Metanephros (tissue), 2 donors: ENCODE data around the gene SLC25A15.

GRCh38 chr13:39448871-39449416 is 154.0 kb downstream of the LHFPL6 start:
- RAMPAGE, long total RNA: no peak

- RAMPAGE, long total RNA: no peak
Measured at GRCh38 chr13:39601956-39603039, 695 bp downstream of the LHFPL6 start.

GRCh38 chr13:39894464-39895138 is 239.1 kb downstream of the COG6 start:
- RAMPAGE, long total RNA: no peak

- RAMPAGE, long total RNA: no peak
Measured at GRCh38 chr13:39913886-39914373, 258.5 kb downstream of the COG6 start.

DNA sequence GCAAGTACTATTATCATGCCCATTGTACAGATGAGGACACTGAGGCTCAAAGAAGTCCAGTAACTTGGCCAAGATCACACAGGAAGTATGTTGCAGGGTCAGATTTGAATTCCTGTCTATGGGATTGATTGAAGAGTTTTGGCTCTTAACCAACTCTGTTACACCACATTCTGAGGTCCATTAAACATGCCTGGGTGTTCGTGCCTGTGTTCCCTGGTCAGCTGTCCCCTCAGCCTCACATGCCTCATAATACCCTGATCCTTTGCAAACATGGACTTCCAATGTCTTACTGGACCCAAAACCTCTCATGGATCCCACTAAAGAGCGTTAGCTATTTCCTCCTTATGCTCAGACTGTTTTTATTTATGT is 319.7 kb downstream of the FOXO1 start:
- RAMPAGE, long total RNA: no peak

DNA sequence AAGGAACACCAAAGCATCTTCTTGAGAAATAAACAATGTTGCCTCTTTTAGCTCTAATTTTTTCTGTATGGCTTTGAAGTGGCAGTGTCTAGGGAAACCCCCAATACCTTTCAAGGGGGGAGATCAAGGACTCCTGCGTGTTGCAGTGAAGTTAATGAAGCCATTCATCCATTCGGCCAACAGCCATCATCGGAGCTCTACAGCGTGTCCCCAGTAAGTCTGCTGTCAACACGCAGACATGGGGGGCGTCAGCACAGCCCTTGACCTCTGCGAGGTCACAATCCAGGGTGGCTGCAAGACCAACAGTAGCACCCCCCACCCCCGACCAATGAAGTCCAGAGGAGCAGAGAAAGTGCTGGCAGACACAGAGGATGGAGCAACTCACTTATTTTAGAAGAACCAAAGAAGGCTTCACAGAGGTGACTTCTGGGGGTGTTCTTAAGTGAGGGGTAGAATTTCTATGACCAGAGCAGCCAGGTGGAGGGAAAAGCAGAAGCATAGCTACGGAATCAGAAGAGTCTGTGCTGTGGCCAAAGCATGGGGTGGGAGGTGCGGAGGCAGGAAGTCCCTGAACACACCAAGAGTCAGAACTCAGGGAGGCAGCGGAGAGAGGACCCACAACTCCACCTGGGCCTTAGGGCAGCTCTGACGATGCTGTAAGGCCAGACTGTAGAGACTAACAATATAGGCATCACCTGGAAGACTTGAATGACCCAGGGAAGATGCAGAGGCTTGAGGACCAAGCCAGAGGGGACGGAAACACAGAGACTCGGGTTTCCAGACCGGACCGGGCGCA is 185.4 kb downstream of the FOXO1 start:
- RAMPAGE, long total RNA: no peak

- RAMPAGE, long total RNA: no peak
Measured at GRCh38 chr13:40536636-40537273, 129.7 kb downstream of the FOXO1 start.

GRCh38 chr13:40559311-40560562 is 106.7 kb downstream of the FOXO1 start:
- RAMPAGE, long total RNA: no peak

- RAMPAGE, long total RNA: no peak
Measured at GRCh38 chr13:40581039-40582060, 85.1 kb downstream of the FOXO1 start.

- RAMPAGE, long total RNA: no peak
Measured at GRCh38 chr13:40643595-40644217, 22.7 kb downstream of the FOXO1 start.

- RAMPAGE, long total RNA: no peak
Measured at GRCh38 chr13:40653112-40653706, 13.2 kb downstream of the FOXO1 start.

DNA sequence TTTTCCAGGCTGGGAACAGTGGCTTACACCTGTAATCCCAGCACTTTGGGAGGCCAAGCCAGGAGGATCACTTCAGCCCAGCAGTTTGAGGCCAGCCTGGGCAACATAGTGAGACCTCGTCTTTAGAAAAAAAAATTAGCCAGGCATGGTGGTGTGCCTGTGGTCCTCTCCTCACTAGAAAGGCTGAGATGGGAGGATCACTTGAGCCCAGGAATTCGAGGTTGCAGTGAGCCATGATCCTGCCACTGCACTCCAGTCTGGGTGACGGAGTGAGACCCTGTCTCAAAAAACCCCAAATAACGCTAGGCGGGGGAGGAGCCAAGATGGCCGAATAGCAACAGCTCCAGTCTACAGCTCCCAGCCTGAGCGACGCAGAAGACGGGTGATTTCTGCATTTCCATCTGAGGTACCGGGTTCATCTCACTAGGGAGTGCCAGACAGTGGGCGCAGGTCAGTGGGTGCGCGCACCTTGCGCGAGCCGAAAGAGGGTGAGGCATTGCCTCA is 36.3 kb downstream of the MRPS31 start:
- RAMPAGE, long total RNA: no peak

DNA sequence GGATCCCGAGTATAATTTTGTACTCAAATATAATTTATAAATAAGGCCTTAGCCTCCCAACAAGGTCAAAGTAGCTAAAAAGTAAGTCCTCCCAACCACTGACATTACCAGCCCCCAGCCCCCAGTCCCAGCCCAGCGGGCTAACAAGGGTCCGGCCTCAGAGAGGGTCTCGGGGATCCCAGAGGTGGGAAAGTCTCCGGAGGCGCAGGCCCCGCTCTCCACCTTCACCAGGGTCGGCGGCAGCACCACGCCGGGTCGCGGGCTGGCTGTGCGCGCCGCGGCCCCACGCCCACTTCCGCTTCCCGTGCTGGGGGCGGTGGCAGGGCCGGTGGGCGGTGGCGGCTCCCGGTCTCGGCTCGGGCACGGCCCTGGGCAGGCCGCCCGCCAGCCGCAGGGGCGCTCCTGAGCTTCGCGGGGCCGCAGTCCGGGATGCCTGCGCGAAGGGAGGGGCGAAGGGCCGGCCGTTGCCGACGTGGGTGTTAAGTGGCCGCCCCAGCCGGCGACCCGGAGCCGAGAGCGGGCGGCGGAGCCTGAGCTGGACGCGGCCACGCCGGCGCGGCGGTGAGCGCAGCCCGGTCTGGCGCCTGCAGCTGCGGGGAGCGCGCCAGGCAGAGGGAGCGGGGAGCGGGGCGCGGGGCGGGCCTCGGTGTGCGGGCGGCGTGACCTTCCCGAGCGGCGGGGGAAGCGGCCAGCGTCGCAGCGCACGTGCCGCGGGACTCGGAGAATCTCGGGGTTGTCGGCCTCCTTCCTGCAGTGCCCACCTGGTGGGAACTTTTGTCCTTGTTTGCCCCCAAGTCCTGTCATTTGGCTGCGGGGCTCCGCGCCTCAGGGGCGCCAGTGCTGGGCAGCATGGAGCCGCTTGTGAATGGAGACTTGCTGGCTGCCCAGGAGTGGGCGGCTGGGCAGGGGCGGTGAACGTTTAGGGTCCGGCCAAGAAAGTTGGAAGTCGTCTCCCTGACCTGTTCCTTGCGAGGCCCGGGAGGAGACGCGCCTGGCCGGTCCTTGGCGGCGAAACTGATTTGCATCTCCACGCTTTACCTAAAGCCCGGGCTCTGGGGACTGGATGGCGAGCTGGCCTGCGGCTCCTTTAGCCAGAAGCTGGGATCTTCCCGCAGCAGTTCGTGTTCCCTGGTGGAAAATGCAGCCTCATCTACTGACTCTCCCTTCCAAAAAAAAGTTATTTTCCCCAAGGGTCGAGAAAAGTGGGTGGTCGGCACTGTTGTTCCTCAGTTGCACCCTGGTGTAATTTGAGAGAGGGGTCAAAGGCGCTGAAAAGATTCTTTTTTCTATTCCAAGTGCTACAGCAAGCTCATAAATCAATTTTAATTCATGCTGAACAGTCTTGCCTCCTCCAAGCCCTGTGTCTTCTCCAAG is at the start of gene SLC25A15:
Gene SLC25A15 (plus strand): TSS at position 509 of the 1,374 bp plus-strand sequence.
- RAMPAGE, long total RNA: no peak

DNA sequence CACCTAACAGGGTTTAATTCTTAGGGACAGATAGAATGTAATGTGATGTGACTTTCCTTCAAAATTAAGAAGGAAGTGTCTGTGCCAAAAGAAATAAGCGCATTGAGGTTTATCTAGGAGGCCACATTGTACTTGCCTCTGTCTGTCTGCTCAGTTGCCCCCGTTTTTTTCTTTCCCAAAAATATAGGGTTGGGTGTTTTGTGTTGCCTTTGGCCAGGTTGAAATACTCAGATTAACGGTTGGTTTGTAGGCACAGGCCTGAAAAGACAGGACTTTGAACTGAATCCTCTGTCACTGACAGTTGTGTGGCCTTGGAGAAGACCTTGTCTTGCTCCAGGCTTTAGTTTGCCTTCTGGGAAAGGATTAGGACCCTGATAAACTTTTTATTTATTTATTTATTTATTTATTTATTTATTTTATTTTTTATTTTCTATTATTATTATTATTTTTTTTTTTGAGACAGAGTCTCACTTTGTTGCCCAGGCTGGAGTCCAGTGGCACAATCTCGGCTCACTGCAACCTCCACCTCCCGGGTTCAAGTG is 1.6 kb downstream of the SLC25A15 start:
- RAMPAGE, long total RNA: no peak

DNA sequence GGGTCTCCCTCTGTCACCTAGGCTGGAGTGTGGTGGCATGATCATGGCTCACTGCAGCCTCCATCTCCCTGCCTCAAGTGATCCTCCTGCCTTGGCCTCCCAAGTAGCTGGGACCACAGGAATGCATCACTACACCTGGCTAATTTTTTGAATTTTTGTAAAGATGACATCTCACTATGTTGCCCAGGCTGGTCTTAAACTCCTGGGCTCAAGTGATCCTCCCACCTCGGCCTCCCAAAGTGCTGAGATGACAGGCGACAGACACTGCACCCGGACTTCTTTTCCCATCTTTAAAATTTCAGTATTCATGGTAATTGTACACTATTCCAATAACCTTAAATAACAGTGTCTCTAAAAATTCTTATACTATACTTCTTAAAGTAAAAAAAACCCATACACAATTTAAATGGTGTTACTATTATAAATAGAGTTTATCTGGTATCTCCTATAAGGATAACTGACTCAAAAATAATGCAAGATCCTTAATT is 89.1 kb downstream of the ELF1 start:
- RAMPAGE, long total RNA: no peak

GRCh38 chr13:40952511-40953053 is 66.5 kb downstream of the ELF1 start:
- RAMPAGE, long total RNA: no peak

DNA sequence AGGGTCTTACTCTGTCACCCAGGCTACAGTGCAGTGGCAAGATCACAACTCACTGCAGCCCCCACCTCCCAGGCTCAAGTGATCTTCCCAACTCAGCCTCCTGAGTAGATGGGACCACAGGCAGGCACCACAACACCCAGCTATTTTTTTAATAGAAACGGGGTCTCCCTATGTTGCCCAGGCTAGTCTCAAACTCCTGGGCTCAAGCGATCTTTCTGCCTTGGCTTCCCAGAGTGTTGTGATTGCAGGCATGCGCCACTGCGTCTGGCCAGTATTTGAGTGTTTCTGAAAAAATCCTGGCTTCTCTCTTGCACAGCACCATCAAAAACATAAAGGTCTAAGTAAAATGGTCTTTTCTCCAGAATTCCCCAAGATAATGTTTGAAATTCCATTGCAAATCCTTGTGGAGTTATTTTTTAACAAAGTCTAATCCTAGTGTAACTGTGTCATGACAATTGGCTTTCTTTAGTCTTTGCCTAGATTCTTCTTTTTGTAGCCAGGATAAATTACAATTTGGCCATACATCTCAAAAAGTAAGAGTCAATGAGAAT is 47.8 kb downstream of the ELF1 start:
- RAMPAGE, long total RNA: no peak

DNA sequence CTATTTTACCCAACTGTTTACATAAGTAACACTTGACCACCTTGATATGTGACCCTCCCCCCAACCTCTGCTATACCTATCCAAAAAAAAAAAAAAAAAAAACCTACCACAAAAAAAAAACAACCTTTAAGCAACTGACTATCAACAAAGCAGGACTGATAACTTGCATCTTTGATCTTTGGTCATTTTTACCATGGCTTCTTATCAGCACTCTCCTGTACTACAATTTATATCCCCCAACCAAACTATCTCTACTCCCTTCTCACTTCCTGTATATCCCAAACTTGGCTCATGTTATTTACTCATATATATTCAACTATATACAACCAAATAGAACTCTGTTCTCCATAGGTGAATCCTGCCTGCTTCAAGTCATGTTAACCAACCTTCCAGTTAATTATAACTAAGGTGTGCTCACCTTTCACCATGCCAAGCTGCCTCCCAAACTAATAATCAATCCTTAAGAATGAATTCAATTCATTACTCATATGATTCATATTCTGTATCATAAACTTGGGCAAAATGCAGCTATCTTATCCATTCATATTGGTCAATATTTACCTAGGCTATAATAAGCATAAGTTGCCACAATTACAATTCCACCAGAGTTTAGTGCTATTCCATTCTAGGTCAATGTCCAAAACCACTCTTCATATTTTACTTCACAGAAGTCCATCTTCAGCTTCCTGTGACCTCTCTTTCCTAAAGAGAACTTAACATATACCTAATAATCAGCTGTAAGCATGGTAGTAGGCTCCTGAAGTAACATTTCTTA is 13.6 kb downstream of the ELF1 start:
- RAMPAGE, long total RNA: no peak

DNA sequence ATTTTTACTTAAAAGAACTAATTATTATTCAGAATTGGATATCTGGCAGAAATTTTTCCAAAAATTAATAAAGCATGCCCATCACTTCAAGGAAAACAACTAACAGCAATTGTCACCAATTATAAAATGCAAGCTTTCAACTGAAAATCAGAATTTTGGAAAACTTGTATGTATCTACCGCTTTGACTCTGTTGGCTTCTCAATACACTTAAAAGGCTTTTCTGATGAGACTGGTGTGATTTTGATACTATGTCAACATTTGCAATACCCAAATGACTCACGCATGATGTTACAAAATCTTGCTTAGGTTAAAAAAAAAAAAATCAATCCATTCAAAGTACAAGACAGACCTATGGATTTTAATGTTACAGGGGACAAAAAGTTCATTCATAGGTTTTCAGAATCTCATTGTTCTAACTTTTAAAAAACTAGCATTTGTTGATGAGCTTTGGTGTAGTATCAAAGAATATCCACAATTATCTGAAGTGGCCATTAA is 10.8 kb downstream of the ELF1 start:
- RAMPAGE, long total RNA: no peak

DNA sequence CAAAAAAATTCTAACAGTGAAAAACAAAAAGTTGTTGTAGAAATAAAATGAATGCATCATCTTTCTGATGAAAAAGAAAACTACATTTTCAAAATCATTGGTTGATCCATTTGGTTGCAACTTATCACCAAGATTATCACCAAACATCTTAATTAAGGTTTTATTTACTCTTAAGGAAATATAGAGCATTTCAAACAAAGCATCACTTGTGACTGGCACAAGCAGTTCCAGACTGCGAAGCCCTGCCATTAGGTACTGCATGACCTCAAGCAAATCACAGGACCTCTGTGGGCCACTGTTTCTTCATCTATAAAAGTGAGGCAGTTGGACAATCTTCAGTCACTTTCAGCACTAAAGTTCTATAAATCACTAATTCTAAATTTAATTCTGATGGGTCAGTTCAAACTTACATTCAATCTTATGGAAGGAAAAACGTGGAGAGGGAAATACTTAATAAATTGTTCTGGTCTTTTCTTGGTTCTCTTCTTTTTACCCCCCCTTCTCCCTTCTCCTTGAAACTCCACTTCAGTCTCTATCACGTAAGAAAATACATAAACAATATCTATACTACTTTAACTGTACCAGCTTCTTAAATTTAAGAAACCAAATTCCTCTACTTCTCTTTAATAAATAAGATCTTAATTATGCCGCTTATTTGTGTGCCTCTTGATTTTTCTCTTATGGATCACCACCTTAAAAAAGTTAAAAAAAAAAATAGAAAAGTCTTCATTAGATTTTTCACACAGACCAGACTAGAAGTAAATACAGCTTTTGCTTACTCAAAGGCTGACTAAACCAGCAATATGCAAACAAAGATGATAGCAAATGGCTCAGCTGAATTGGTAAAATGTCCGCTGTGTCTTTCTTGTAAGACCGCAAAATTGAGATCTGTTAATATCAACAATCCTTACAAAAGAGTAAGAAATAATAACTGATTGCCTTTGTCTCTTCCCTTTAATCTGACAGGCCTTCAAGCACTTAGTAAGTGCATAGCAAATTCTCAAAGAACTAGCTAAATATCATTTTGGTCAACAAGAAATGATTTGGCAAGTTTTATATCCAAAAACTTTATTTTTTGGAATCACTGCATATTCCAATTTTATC is 1.7 kb downstream of the ELF1 start:
- RAMPAGE, long total RNA: no peak